Fibroblast of villous mesenchyme (primary cell): Measurements from ENCODE around the gene AXDND1.

DNA sequence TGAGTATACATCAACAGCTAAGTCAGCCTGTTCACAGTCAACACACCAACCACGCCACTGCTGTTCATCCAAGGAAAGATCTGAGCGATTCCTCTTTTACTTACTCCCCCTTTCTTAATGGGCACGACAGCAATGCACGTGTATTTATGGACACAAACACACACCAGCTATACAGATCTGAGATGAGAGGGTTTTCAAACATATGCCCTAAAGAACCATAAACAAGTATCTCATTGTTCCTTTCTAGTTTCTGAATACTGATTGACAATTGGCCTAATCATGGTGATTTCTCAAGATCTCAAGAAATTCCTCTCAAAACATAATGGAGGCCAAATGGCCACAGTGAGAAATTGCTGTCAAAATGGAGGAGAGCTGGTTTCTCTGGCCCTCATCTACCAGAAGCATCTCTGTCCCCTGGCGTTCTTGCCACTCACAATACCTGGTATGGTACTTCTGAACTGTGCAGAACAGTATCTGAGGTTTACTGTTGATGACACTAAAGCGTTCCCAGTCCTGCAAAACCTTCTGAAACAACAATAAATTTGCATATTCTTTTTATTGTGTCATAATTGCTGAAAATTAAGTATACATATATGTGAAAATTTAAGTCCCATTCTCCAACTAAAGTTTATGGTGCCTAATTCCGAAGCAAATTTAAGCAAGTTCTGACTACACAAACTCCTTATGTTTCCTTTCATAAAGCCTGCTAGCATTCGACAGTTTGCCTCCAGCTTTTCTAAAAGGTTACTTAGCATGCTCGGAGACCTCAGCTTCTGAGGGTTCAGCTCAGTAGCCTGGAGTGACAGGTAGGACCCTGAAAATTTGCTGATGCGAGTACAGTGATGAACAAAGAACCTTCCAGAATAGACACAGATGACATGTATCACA lies 18.3 kb downstream of the TOR3A start:
- CAGE, long polyA plus RNA = no peak

- CAGE, long polyA plus RNA = no peak
Observed at GRCh38 chr1:179103654-179104259, 21.9 kb downstream of the TOR3A start.

GRCh38 chr1:179365546-179366837 lies at the start of gene AXDND1:
AXDND1 (plus strand) TSS chr1:179365971.
- CAGE, long polyA plus RNA = no peak

- CAGE, long polyA plus RNA = no peak
Observed at GRCh38 chr1:179867784-179868405, 9.7 kb downstream of the TOR1AIP2 start.

DNA sequence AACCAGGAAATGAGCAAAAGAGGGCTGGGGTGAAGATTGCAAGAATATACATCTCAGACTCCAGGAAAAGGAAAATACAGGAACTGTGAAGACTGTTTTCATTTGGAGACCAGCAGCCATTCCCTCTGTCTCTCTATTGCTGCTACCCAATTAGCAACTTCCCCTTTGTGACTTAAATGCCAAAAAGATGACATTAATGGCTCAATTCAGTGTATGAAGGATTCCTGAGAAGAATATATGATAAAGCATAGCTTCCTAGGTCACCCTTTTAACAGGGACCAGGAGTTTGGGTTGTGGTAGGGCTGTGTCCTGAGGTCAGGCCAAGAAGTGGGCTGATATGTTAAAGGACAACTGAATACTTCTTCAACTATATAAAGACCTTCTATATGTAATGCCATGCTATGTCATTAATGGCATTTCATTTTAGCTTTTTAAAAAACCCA lies 31.5 kb upstream of the CEP350 start:
- CAGE, long polyA plus RNA = no peak

GRCh38 chr1:179953880-179954232 lies 754 bp upstream of the CEP350 start:
- CAGE, long polyA plus RNA = no peak

DNA sequence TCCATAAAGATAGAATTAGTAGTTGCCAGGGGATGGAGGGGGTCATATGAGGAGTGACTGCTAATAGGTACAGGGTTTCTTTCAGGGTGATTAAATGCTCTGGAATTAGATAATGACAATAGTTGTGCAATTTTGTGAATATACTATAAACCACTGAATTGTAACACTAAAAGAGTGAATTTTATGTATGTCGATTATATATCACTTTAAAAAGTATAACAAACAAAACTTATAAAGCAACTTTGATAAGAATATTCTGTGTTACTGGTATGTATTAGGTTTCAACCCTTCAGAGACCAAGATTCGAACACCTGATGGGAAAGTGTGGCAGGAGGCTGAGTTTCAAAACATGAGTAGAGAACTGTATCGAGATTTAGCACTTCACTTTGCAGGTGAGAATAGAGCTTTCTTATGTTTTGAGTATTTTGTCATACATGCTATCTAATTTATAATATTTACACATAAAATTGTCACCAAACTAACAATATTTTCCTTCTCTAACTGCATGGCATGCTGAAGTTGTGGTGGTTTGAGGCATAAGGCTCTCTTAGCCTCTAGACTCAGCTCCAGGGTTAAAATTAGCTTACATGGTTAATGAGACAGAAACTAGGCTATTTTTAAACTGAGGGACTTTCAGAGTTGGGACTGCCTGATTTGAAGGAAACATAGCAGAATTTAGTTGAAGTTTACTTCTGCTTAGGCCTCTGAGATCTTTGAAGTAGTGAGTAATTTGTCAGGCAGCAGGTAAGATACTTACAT lies 48.5 kb downstream of the CEP350 start:
- CAGE, long polyA plus RNA = no peak

- CAGE, long polyA plus RNA = no peak
Observed at GRCh38 chr1:180078427-180078763, 76.3 kb upstream of the QSOX1 start.

DNA sequence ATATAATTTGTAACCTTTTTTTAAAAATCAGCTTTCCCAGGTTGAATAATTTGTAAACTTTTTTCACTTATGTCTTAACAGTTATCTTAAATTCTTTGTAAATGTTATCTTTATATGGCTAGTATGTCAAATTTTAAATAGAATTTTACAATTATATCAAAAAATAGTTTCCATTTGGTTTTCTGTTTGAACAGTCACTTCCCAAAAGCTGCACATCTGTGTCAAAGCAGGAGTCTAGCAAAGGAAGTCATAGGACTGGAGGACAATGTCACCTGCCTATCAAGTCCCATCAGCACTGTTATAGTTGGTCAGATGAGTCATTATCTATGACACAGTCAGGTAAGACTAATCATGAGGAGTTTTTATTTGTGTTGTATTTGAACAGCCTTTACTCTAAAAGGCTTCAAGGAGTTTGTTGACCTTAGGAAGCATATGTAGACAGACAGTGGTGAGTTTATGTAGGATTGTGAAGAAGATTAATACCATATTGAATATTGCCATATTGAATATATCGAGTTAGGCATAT lies 74.3 kb upstream of the QSOX1 start:
- CAGE, long polyA plus RNA = no peak

- CAGE, long polyA plus RNA = no peak
Observed at GRCh38 chr1:180169508-180170298, 15.0 kb downstream of the QSOX1 start.

- CAGE, long polyA plus RNA = no peak
Observed at GRCh38 chr1:180197006-180197742, 32.9 kb upstream of the LHX4 start.

GRCh38 chr1:180230993-180232015 lies 1.2 kb downstream of the LHX4 start:
- CAGE, long polyA plus RNA = no peak

GRCh38 chr1:180521431-180521891 lies 19.1 kb upstream of the ACBD6 start:
- CAGE, long polyA plus RNA = no peak

DNA sequence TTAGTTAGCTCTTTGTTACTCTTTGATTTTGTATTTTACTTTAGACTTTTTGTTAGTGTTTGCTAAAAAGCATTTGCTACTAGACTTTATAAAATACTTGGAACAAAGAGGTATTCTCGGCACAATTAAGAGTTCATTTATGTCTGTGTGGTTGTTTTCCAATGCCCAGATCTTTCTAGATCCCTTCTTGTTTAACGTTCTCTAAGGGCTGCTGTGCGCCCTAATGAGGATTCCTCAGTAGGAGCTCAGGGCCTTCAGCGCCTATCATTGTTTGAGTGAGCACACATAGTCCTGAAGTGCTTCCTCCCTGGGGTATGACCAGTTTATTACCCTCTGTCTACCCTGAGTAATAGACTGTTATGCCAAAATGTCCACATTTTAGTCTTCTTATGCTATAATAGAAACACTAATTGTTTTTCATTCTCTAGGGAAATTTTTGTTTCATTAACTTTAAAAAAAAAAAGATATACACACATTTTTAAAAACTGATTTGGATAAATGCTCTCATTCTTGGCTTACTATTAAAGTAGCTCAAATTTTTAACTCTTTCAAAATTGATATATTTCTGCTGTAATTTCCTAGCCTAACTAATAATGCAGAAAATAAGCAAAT lies 69.8 kb upstream of the KIAA1614 start:
- CAGE, long polyA plus RNA = no peak

- CAGE, long polyA plus RNA = no peak
Observed at GRCh38 chr1:180912123-180912681, 495 bp upstream of the KIAA1614 start.

GRCh38 chr1:181021723-181022634 lies 691 bp downstream of the STX6 start:
- CAGE, long polyA plus RNA = no peak

GRCh38 chr1:181088199-181088582 lies 309 bp upstream of the IER5 start:
- CAGE, long polyA plus RNA = no peak

- CAGE, long polyA plus RNA = no peak
Observed at GRCh38 chr1:181105504-181105677, 16.9 kb downstream of the IER5 start.

- CAGE, long polyA plus RNA = no peak
Observed at GRCh38 chr1:181119341-181119918, 30.9 kb downstream of the IER5 start.

DNA sequence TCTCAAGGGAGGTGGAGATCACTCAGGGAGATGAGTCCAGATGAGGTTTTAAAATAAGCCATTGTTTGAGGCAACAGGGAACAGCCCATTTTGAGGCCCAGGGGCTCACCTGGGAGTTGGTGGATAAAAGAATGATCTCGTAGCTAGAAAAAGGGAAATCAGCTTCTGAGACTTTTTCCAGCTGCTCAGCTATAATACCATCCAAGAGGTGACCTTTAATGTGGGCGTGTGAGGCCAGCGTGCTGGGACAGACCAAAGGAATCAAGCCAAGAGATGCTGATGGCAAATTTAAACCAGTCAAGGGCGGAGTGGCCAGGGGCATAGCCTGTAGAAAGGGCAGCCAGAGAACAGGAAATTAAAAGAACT lies 132.5 kb downstream of the IER5 start:
- CAGE, long polyA plus RNA = no peak